Left cardiac atrium (tissue), 1 donor: ENCODE results near the gene KCNIP2.

- PRO-cap = no peak
Measured at GRCh38 chr10:101012430-101013150, 13.0 kb downstream of the LZTS2 start.

DNA sequence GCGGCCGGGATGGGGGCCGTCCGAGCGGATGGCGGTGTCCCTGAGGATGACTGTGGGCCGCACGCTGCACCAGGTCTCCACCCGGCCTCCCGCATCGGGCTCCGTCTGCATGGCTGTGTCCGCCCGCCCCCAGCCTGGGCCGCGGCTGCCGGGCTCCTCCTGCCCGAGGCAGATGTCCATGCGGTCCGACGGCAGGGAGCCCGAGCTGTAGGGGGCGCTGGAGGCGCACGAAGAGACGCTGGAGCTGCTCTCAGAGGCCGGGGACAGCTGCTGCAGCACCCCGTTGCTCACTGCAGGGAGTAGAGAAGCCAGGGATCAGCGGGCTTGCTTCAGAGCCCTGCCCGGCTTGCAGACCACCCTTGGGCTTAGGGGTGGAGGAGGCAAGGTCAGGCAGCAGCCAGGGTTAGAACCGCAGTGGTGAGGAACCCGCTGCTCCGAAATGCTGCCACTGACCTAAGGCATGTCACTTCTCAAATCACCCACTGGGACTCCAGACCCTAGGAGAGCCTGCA, 11.9 kb downstream of the PDZD7 start:
- PRO-cap = no peak

DNA sequence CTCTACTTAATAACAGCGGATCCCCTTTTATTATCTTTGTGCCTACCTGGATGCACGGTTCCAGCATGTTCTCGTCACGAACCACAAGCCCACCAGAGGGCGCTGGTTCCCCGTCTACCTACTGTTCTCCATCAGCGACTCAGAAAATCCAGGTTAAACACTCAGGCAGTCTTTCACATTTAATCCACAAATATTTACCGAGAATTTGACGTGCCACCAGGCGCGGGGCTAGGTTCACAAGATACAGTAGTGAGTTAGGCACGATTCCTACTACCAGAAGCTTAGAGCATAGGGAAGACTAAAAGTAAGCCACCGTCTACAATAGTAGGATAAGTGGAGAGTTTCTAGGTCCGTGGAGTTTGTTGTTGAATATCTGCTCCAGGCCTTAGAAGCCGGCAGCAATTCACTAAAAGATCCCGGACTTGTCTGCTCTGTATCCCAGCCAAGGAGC, 1.7 kb upstream of the KAZALD1 start:
- PRO-cap = no peak

GRCh38 chr10:101139157-101140279, 8.4 kb downstream of the TLX1 start:
- PRO-cap = no peak

DNA sequence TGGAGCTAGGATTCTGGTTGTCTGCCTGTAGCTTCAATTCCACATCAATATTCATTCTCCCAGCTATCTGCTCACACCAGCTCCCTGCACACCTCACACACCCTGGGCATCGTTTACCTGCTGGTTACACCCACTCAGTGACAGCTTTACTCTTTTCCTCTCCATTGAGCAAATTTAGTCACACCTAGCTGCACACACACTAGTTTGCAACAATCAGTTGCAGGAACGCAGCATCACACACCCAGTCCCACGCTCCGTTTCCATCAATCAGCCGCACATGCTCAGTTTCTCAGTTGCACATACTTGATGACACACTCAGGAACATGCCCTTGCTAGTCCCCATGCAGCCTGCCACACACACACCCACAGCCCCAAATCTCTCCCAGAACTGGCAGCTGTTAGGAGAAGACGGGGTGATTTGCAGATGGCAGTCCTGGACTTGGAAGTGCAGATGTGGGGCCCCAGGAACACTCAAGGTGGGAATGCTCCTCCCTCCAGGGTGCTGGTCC, 7.8 kb downstream of the LBX1 start:
- PRO-cap = no peak

GRCh38 chr10:101228136-101228603, 1.1 kb downstream of the LBX1 start:
- PRO-cap = no peak

GRCh38 chr10:101235986-101237379, 7.2 kb upstream of the LBX1 start:
- PRO-cap = no peak

DNA sequence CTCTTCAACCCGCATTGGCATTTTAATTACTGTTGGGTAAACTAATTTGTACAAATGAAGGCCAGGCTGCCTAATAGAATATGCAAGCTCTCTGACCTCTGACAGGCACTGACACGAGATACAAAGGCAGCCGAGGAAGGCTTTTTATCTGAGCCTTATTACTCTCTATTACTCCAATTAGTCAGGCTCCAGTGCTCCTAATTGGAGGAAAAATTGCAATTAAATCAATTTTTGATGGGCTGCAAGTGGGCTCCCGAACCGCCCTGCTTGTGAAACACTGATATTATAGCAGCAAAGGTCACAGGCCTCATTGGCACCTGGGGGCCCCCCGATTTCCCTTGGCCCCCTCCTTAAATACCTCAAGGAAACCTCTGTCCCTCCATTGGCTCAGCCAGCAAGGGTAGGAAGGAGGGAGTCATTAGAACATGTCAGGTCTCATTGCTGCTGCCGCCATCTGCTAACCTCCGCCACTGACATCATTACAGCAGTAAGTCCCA, 42.0 kb downstream of the DPCD start:
- PRO-cap = no peak

- PRO-cap = no peak
Measured at GRCh38 chr10:101803776-101804280, 14.4 kb downstream of the OGA start.

DNA sequence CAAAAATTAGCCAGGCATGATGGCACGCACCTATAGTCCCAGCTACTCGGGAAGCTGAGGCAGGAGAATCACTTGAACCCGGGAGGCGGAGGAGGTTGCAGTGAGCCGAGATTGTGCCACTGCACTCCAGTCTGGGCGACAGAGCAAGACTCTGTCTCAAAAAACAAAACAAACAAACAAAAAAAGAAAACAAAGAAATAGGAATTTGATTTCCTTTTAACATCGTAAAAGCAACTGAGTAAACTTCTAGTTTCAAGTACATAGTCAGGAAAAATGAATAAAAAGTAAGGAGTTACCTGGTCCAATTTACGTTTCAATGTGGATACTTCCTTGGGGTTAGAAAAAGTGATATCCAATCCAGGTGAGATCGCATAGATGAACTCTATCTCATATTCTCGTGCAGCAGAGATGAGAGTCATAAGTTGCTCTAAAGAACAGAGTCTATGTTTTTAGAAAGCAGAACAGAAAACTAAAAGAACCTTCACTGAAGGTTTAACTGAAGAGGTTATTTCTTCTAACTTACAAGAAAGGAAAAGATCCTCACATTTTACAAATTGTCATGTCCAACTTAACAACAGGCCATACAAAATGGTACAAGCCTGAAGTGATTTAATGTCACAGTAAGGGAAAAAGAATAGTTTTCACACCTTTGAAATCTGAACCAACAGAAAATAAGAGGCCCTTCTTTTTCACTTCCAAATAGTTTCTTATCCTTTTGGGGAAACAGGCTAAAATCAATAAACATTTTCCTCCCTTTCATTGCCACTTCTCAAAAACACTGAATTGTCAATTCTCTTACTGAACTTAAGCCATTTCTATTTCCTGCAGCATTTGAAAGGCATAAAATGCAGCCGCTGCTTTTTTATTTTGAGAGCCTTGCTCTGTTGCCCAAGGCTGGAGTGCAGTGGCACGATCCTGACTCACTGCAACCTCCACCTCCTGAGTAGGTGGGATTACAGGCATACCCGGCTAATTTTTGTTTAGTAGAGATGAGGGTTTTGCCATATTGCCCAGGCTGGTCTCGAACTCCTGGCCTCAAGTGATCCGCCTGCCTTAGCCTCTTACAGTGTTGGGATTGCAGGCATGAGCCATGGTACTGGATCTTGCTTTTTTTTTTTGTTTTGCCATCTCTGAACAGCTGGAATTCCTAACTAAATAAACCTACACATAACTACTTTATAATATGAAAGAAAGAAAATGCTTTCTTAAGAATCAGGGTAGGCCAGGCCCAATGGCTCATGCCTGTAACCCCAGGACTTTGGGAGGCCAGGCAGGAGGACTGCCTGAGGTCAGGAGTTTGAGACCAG, 7.9 kb downstream of the OGA start:
- PRO-cap = no peak

DNA sequence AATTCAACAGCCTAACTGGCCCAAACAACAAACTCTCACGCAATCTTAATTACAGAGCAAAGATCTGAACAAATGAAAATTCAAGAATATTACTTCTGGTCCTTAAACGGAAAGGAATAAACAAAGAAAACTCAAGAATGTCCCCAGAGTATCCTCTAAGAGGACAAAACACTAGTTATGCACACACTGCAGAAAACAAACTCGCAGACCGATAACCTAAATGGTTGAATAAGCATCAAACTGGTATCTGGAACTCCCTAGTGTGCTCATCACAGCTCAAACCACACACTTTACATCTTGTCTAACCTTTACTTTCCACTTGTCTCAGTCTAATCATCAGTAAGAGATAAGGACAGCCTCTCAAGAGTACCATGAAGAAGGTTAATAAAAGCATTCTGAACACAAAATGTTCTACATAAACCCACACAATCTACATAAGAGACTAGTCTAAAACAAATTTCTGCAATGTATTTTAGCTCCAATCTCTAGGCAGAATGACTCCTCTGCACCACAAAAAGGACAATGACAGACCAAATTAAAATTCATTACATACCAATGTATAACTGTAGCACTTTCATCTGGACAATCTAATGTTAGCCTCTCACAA, 3.5 kb downstream of the OGA start:
- PRO-cap = no peak

DNA sequence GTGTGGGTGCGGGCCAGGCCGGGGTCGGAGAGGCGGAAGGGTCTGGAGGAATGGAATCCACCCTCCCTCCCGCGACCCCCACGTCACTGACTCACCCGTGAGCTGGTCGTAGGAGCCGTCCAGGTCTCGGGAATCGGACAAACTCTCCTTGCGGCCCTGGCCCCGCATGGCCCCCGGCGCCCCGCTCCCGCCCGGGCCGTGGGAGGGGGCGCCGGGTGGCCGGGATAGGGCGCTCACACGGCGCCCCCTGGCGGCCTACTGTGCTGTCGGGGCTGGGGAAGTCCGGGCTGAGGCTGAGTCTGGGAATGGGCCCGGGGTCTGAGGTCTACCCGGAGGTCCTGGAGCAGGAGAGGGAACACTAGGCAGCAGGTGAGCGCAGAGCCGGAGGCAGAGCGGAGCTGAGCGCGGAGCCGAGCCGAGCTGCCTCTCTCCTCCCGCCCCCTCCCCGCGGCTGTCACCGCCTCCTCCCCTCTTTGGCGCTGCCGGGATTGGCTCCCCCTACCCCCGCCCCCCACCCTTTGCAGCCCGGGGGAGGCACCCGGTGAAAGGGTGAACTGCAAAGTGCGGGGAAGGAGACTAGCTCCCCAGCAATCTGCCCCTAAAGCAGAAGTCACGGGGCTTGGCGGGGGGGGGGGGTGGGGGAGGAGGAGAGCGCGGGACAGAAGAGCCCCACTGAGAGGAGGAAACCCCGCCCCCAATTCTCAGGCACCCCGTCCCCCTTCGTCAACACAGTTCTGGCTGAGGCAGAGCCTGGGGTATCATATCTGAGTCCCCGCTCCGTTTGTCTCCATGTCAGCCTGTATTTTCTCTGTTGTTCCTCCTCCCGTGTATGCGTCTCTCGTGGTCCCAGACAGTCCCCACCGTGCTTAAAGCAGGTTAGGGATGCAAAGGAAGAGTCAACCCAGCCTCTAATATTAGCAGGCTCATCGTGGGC, at the start of gene KCNIP2:
KCNIP2 (minus strand) TSS at position 400 of the 934 bp plus-strand sequence.
- PRO-cap = bidirectional peak, plus-strand start at position 731 of the sequence, minus-strand start at position 453 of the sequence

GRCh38 chr10:101919517-101920245, 76.1 kb upstream of the KCNIP2 start:
- PRO-cap = no peak

GRCh38 chr10:102151284-102151832, 831 bp upstream of the NOLC1 start:
- PRO-cap = no peak

GRCh38 chr10:102188244-102188583, 36.0 kb downstream of the NOLC1 start:
- PRO-cap = no peak

DNA sequence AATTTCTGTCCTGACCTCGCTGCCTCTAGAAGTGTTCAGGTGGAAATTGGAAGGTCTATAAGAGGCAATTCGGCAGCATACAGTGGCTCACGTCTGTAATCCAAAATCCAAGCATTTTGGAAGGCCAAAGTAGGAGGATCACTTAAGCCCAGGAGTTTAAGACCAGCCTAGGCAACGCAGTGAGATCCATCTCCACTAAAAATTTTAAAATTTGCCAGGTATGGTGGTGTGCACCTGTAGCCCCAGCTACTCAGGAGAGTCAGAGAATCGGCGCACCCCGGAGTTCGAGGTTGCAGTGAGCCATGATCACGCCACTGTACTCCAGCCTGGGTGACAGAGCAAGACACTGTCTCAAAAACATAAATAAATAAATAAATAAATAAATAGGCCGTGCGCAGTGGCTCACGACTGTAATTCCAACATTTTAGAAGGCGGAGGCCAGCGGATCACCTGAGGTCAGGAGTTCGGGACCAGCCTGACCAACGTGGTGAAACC, 2.3 kb upstream of the NFKB2 start:
- PRO-cap = no peak

GRCh38 chr10:102394624-102394872, 957 bp upstream of the NFKB2 start:
- PRO-cap = no peak

- PRO-cap = no peak
Measured at GRCh38 chr10:102419940-102420486, 623 bp upstream of the FBXL15 start.

DNA sequence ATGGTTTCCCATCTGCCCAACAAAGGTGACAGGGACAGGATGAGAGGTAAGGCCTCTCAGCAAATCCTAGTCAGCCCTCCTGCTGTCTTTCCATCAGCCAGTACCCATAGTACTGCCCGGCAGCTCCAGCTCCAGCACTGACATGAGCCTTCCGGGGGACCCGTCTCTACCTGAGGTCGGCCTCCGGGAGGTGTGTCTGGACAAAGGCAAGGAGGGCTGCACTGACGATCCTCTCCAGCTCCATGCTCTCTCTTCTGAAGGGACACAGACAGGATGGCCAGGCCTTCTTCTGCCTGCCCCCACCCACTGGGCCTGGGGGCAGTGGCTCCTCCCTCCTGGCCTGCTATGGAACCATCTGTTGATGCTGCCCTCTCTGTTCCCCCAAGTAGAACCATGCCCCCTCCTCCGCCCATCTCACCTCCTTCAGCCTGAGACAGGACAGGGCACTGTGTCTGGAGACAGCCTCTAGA, 4.3 kb downstream of the FBXL15 start:
- PRO-cap = no peak

GRCh38 chr10:102434517-102434995, 2.2 kb upstream of the CUEDC2 start:
- PRO-cap = no peak